OCI-LY7 (cell line): ENCODE measurements around the genes MEN1, SPDYC and POLA2.

GRCh38 chr11:64801501-64802202, 1.4 kb downstream of the MAP4K2 start:
- PRO-cap = no peak
- RAMPAGE, long total RNA = no peak

- PRO-cap = bidirectional peak, plus-strand start at chr11:64810821, minus-strand start at chr11:64810568
- RAMPAGE, long total RNA = no peak
Measured at GRCh38 chr11:64810271-64811325, at the start of gene MEN1. TSS of gene MEN1 (minus strand) at chr11:64810551.

- PRO-cap = no peak
- RAMPAGE, long total RNA = no peak
Measured at GRCh38 chr11:64908295-64908688, 8.7 kb downstream of the ATG2A start.

GRCh38 chr11:65013116-65013942, 631 bp upstream of the ARL2 start:
- PRO-cap = bidirectional peak, plus-strand start at chr11:65013743, minus-strand start at chr11:65013590
- RAMPAGE, long total RNA = no peak

DNA sequence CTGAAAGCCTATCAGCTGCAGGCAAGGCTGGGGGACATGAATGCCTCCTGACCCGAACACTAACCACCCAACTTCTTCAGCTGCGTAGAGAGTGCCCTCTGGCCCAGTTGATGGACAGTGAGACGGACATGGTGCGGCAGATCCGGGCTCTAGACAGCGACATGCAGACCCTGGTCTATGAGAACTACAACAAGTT, 802 bp downstream of the VPS51 start:
- PRO-cap = no peak
- RAMPAGE, long total RNA = no peak

DNA sequence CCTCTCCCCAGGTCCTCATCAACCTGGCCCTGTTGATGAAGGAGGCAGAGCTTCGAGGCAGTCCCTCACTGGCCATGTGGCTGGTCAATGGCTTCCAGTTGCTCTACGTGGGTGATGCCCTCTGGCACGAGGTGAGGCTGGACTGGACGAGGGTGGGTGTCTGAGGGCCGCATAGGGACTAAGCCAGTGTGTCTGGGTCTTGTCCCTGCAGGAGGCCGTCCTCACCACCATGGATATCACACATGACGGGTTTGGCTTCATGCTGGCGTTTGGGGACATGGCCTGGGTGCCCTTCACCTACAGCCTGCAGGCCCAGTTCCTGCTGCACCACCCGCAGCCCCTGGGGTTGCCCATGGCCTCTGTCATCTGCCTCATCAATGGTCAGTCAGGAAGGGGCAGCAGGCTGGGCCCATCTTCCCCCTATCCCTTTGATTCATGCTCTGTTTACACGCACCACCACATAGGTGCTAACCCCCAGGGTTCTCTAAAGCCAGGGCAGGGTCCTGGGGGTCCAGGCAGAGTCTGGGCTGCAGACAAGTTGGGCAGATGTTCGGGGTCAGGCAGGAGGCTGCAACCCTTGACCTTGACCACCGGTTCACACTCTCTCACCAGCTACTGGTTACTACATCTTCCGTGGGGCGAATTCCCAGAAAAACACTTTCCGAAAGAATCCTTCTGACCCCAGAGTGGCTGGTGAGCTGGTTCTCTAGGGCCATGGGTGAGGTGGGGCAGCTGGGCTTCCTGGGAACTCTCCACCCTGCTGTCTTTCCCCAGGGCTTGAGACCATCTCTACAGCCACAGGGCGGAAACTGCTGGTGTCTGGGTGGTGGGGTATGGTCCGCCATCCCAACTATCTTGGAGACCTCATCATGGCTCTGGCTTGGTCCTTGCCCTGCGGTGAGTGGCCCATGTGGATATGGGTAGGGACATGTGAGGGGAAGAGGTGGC, 2.5 kb downstream of the ZNHIT2 start:
- PRO-cap = no peak
- RAMPAGE, long total RNA = no peak

DNA sequence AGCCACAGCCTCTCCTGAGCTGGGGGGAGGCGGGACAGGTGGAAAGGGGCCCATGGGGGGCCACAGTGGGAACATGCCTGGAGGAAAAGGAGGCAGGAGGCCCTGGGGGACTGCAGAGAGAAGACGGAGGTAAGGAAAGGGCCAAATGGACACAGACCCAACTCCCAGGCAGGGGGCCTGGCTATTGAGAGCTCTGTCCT, 4.1 kb downstream of the SYVN1 start:
- PRO-cap = no peak
- RAMPAGE, long total RNA = no peak

- PRO-cap = no peak
- RAMPAGE, long total RNA = no peak
Measured at GRCh38 chr11:65169984-65170475, at the start of gene SPDYC. TSS of gene SPDYC (plus strand) at chr11:65170233.

GRCh38 chr11:65207891-65208400, 26.2 kb downstream of the CAPN1 start:
- PRO-cap = no peak
- RAMPAGE, long total RNA = no peak

DNA sequence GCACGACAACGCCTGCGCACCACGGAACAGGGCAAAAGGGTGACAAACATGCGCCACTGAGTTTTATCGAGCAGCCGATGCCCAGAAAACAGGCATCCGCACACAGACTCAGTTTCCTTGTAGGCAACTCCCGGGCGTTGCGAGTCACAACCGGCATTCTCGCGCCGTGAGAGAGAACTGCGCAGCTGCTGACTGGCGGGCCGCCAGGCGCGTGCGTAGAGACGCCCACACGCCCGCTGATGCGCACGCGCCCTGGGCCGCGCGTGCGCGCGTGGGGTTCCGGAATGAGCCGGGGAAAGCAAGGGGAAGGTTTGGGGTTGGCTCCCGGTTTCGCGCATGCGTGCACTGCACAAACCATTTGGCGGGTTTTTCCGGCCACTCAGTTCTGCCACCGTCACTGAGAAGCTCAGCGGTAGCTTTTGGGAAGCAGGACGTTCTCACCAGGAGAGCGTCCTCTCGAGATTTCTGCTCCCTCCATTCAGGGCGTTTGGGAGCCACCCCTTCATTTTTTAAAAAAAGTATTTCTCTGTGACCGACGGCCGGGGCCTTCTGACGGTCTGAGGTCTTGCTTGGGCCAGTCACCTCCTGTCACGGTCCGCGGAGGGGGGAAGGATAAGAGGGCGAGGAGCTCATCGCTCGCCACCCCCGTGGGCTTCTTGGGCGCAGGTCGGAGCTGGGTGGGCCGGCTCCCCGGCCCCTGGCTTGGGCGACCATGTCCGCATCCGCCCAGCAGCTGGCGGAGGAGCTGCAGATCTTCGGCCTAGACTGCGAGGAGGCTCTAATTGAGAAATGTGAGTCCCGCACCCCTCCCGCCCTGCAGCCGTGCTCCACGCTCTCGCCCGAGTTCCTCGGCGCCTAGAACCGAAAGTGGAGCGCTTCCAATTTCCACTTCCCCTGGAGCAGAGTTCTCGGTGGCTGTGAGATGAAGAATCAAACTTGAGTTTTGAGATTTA, at the start of gene POLA2:
POLA2 (plus strand) TSS at position 382 of the 953 bp plus-strand sequence.
- PRO-cap = bidirectional peak, plus-strand start at position 382 of the sequence, minus-strand start at position 179 of the sequence; bidirectional peak, plus-strand start at position 761 of the sequence, minus-strand start at position 757 of the sequence
- RAMPAGE, long total RNA = no peak

GRCh38 chr11:65333973-65334572, 421 bp downstream of the DPF2 start:
- PRO-cap = no peak
- RAMPAGE, long total RNA = no peak

- PRO-cap = no peak
- RAMPAGE, long total RNA = no peak
Measured at GRCh38 chr11:65380482-65381209, 1.8 kb downstream of the SLC25A45 start.

- PRO-cap = no peak
- RAMPAGE, long total RNA = no peak
Measured at GRCh38 chr11:65385015-65385619, 1.3 kb upstream of the FRMD8 start.

GRCh38 chr11:65421920-65422260, 35.5 kb downstream of the FRMD8 start:
- PRO-cap = bidirectional peak, plus-strand start at chr11:65422299, minus-strand start at chr11:65422132
- RAMPAGE, long total RNA = no peak

DNA sequence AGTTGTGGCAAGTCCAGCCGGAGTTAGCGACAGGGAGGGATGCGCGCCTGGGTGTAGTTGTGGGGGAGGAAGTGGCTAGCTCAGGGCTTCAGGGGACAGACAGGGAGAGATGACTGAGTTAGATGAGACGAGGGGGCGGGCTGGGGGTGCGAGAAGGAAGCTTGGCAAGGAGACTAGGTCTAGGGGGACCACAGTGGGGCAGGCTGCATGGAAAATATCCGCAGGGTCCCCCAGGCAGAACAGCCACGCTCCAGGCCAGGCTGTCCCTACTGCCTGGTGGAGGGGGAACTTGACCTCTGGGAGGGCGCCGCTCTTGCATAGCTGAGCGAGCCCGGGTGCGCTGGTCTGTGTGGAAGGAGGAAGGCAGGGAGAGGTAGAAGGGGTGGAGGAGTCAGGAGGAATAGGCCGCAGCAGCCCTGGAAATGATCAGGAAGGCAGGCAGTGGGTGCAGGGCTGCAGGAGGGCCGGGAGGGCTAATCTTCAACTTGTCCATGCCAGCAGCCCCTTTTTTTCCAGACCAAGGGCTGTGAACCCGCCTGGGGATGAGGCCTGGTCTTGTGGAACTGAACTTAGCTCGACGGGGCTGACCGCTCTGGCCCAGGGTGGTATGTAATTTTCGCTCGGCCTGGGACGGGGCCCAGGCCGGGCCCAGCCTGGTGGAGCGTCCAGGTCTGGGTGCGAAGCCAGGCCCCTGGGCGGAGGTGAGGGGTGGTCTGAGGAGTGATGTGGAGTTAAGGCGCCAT, 36.5 kb downstream of the FRMD8 start:
- PRO-cap = bidirectional peak, plus-strand start at position 20 of the sequence, minus-strand start at position 59 of the sequence
- RAMPAGE, long total RNA = no peak

- PRO-cap = bidirectional peak, plus-strand start at chr11:65435700, minus-strand start at chr11:65435649
- RAMPAGE, long total RNA = no peak
Measured at GRCh38 chr11:65435580-65436404, 49.4 kb downstream of the FRMD8 start.

- PRO-cap = no peak
- RAMPAGE, long total RNA = no peak
Measured at GRCh38 chr11:65445333-65446194, 59.1 kb downstream of the FRMD8 start.

- PRO-cap = no peak
- RAMPAGE, long total RNA = no peak
Measured at GRCh38 chr11:65467789-65468448, 57.0 kb upstream of the SCYL1 start.

GRCh38 chr11:65477002-65477389, 47.9 kb upstream of the SCYL1 start:
- PRO-cap = no peak
- RAMPAGE, long total RNA = no peak

DNA sequence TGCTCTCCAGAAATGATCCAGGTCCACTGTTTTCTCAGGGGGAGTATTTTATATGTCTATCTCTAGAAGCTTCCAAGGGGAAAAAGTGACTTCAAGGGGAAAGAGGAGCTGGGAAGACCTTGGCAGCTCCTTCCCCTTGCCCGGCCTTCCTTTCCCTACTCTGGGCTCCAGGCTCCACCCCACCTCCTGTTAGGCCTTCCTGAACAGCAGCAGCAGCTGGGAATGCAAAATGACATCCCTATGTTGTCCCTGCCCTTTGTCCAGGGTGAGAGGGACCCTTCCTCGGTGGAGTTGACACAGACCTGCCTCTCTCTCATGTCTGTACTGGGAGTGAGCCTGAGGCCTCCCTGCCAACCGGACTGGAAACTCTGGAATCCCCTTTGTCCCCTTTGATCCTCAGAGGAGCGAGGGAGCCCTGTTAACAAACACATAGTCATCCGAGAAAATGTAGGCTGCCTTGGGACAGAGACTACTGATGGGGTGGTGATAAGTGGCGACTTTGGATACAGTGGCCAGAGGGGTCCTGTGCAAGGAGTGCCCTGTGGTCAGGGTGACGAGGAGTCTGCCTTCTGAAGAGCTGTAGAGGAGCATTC, 35.1 kb upstream of the SCYL1 start:
- PRO-cap = no peak
- RAMPAGE, long total RNA = no peak